Metanephros (tissue), 2 donors: ENCODE measurements around a stretch of chr11.

- RAMPAGE, long total RNA = no peak
Observed at GRCh38 chr11:8774013-8774749, 36.3 kb downstream of the DENND2B start.

DNA sequence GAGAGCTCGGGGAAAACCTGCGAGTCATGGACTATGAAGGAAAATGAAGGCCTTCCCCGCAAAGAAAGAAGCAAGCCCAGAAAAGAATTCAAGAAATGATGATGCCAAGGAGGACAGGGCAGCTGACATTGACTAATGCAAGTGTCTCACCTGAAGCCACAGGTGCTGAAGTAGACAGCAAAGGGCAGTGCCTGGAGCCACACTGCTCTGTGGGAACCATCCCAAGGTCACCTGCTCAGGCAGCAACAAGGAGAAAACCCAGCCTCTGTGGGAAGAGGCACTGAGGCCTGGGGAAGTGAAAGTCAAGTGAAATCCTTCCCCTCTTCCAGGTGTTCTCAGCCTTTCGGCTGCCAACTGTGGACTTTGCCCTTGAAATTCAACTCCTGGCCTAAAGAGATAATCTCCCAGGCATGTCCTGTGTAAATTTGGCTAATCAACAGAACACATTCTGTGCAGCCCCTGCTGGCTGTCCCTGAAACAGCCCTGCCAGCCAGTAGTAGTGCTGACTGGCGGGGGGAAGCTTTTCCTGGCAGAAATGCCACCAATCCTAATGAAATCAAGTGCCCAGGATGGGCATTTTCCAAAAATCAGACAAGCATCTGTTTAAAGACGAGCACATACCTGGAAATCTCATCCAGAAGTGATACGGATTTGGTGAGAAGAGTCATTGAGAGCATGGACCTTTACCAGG is 15.8 kb downstream of the DENND2B start:
- RAMPAGE, long total RNA = no peak

DNA sequence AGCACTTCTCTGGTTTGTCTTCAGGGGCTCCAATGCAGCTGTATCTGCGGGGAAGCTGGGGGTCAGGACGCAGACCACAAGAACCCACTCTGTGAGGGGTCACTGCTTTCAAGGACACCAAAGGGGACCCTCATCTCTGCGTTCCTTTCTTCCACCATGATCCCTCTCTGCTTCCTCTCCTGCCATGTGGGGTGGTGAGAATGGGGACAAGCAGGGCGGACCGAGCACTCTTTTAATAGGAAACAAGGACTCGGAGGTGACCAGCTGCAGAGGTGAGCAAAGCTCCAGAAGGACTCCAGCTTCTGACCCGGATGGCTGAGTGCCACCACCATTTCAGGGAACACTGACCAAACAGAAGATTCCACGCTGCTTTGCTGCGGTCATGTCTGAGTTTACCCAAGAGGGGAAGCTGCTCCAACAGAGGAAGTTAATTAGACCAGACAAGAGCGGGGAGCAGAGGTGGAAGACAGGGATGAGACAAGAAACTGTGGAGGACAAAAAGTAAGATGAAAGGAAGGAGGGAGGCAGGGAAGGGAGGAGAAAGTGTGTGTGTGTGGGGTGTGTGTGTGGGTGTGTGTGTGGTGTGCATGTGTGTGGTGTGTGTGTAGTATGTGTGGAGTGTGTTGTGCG is 18.0 kb upstream of the DENND2B start:
- RAMPAGE, long total RNA = no peak

DNA sequence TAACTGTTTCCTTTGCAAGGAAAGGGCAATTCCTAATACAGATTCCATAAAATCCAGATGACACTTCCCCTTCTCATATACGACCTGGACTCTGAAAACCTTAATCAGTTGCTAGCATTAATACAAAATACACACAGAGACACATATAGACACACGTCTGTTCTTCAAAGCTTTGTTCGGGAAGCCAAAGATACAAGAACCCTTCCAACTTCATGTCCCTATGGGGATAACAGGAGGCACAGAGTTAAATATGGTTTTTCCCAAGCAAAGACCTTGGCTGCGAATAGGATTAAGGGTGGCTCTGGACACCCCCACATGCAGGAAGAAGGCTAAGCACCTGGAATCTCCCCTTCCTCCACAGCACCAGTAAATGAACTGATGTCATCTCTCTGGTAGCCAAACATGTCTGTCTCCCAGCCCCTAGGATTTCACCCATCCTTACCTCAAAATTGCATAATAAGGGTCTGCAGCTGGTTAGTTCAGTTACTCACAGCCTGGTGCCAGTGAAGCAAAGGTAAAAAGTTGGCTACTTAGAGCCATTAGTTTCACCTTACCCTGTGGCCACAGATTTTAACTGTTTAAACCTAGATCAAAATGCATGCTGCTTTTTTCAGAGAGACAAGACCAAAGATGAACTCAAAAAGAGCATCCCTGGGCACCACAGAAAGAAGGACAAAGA is 23.1 kb upstream of the DENND2B start:
- RAMPAGE, long total RNA = no peak

- RAMPAGE, long total RNA = no peak
Observed at GRCh38 chr11:8913887-8914405, 3.0 kb downstream of the AKIP1 start.

DNA sequence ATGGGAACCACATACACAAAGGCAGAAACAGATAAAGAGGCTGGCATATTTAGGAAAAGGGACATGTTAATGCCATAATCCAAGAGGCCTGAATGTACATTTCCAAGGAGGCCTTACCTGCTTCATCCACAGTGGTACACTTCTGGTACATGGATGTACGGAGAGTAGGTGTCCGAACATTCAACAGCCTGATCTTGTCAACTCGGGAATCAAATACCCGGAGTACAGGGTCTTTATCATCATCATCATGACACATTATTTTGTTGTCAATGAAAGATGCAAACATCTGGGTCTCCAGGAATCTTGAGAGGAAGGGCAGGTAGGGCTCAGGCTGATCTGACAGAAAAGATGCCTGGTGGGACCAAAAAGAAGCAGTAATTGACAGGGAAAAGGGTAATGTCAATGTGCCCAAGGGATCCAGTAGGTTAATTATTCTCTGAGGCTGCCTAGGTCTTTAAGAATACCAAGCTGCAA is 86.7 kb upstream of the SCUBE2 start:
- RAMPAGE, long total RNA = no peak

GRCh38 chr11:9180719-9181411 is 84.3 kb downstream of the DENND5A start:
- RAMPAGE, long total RNA = no peak

GRCh38 chr11:9449839-9450630 is 10.8 kb upstream of the ZNF143 start:
- RAMPAGE, long total RNA = no peak

- RAMPAGE, long total RNA = no peak
Observed at GRCh38 chr11:9459713-9460474, 918 bp upstream of the ZNF143 start.

DNA sequence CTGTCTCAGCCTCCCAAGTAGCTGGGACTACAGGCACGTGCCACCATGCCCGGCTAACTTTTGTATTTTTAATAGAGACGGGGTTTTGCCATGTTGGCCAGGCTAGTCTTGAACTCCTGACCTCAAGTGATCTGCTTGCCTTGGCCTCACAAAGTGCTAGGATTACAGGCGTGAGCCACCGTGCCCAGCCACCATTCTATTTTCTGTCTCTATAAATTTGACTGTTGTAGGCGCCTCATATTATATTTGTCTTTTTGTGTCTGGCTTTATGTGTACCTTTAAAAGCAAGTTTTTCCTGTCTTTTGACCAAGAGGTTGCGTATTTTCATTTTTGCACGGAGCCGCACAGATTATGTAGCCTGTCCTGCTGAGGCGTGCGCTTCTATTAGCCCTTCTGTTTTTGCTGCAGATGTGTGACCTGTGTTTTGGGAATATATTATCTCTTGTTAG is 40.5 kb upstream of the WEE1 start:
- RAMPAGE, long total RNA = no peak

DNA sequence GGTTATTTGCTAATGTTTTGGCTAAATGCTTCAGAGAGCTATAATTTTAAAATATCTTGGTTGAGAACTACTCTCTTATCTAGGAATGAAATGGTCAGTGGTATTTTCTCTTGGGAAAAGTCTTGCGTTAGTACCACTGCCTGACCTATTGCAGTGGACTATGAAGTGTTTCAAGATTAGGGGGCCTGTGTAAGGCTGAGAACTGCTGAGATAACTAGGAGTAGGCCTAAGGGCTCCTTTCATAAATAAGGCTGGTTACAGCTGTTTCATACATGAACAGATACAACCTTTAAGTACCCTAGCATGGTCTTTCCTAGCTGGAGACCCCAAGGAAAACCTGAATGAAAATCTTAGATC is 6.8 kb upstream of the WEE1 start:
- RAMPAGE, long total RNA = no peak

DNA sequence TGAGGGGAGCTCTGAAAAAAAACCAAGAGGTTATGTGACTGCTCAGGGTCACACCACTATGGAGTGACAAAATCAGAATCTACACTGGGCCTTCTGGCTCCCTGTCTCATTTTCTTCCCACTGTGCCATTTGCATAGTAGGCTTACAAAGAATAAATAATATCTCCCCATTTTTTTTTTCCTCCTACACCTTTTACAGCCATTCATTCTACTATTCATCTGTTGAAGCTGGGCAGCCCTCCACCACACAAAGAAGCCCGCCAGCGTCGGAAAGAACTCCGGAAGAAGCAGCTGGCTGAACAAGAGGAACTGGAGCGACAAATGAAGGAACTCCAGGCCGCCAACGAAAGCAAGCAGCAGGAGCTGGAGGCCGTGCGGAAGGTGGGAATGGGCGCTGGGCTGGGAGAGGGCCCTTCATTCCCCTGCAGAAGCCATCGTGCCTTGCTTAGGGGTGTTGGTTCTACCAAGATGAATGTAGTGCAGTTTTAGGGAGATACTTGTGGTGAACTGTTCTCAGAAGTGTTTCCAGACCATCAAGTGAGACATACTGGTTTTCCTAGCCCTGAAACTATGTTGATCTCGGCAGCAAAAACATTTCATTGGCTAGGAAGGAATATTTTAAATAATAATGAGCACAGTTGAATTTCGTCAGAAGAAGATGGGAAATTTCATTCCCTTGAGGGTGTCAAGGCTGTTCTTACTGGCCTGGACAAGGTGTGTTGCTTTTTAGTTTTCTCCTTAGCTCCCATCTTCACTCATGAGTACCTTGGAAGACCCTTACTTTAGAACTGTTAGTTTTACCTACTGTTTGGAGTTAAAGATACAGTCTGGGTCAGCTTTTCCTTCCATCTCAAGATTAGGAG is 68.7 kb downstream of the SWAP70 start:
- RAMPAGE, long total RNA = no peak

- RAMPAGE, long total RNA = no peak
Observed at GRCh38 chr11:10134747-10135340, 159.2 kb downstream of the SBF2 start.

DNA sequence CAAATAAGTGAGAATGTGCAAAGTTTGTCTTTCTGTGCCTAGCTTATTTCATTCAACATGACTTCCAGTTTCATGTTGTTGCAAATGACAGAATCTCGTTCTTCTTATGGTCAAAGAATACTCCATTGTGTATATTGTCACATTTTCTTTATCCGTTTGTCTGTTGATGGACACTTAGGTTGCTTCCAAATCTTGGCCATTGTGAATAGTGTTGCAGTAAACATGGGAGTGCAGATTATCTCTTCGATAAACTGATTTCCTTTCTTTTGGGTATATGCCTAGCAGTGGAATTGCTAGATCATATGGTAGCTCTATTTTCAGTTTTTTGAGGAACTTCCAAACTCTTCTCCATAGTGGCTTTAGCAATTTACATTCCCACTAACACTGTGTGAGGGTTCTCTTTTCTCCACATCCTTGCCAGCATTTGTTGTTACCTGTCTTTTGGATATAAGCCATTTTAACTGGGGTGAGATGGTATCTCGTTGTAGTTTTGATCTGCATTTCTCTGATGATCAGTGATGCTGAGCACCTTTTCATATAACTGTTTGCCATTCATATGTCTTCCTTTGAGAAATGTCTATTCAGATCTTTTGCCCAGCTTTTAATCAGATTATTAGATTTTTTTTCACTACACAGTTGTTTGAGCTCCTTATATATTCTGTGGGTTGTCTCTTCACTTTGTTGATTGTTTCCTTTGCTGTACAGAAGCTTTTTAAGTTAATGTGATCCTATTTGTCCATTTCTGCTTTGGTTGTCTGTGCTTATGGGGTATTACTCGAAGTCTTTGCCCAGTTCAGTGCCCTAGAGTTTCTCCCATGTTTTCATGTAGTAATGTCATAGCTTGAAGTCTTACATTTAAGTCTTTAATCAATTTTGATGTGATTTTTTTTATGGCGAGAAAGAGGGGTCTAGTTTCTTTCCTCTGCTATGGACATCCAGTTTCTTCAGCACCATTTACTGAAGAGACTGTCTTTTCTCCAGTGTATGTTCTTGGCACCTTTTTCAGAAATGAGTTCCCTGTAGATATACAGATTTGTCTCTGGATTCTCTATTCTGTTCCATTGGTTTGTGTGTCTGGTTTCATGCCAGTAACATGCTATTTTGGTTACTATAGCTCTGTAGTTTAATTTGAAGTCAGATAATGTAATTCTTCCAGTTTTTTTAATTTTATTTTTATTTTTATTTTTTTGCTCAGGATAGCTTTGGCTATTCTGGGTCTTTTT is 124.2 kb downstream of the SBF2 start:
- RAMPAGE, long total RNA = no peak

DNA sequence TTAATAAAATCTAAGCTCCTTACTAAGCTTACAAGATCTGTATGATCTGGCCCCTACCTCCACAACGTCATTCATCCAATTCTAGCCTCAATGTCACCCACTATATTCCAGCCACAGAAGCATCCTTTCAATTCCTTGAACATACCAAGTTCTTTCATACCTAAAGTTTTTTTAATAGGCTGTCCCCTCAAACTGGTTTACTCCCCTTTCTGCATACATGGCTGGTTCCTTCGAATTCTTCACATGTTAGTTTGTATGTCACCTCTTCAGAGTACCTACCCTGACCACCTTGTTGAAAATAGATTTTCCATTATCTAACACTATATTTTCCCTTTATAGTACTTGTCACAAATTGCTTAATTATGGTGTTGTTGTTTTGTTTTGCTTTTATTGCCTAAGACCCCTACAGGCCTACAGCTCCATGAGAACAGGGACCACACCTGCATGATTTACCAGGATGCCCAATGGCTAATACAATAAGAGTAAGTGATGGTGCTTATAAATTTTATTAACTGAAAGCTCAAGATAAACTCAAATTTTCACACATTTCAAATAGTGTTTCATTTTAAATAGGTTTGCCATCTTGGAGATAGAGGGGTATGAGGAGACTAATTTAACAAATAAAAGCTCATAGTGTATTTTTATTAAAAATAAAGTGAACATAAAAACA is 69.4 kb downstream of the SBF2 start:
- RAMPAGE, long total RNA = no peak

DNA sequence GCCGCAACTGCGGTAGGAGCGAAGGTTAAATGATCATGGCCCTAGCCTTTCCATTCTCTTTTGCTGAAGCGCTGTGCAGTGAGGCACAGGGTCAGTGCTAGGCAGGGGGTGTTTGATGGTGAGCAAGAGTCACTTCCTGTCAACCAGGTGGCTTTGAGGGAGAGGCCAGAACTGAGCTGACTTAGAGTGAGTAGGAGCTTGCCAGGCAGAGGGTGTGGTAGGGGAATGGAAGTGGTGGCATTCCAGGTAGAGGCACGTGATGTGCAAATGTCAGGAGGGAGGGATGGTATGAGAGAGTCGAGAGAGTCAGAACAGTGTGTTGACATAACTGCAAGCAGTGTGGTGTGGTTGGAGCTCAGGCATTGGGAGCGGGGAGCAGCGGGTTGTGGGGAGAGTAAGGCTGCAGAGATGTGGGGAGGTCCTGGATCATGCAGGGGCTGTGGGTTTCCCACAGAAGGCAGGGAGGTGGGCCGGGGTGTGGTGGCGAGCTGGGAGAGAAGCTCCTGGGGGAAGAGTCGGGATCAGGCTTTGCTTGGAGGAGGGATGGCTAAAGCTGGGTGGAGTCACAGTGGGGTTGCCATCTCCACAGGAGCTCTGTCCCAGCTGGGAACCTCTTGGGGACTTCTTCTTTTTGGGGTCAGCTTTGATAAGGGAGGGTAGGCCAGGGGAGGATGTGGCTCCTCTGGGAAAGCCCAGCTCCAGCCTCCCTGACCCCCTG is 33.3 kb downstream of the AMPD3 start:
- RAMPAGE, long total RNA = no peak

- RAMPAGE, long total RNA = no peak
Observed at GRCh38 chr11:10566570-10567200, 1.8 kb downstream of the LYVE1 start.

GRCh38 chr11:10599365-10600107 is 31.1 kb upstream of the LYVE1 start:
- RAMPAGE, long total RNA = no peak

DNA sequence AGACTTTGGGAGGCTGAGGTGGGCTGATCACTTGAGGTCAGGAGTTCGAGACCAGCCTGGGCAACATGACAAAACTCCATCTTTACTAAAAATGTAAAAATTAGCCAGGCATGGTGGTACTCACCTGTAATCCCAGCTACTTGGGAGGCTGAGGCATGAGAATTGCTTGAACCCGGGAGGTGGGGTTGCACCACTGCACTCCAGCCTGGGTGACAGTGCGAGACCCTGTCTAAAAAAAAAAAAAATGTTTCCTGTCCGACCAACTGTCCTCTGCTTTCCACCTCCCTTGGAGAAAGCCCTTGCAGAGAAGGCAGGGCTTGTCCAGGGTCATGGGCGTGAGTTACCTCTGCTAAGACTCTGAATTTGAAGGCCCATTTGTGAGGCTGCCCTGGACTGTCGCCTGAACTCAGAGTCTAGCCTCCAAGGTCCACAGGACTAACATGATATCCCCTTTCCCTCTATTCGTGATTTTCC is 3.4 kb downstream of the IRAG1 start:
- RAMPAGE, long total RNA = no peak

DNA sequence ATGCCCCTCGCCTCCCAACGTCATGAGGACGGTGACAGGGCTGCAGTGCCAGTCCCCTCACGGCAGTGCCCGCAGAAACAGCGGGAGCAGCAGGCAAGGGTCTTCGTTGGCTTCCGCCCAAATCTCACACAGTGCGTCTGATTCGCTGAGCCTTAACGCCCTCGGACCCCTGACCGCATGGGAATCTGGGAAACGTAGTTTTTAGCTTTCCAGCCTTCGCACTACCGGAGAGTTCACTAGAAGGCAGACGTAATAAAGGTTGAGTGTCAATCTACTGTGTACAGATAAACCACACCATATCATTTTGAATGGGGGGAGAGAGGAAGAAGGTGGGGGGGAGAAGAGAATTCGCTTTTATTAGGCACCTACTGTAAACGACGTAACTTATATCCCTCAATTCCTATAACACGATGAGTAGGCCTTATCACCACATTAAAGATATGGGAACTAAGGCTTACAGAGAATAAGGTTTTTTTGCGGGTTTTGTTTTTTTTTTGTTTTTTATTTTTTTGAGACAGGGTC is 21.8 kb upstream of the CTR9 start:
- RAMPAGE, long total RNA = no peak